Mesenteric fat pad (tissue), 1 donor: ENCODE data around the gene STK16.

DNA sequence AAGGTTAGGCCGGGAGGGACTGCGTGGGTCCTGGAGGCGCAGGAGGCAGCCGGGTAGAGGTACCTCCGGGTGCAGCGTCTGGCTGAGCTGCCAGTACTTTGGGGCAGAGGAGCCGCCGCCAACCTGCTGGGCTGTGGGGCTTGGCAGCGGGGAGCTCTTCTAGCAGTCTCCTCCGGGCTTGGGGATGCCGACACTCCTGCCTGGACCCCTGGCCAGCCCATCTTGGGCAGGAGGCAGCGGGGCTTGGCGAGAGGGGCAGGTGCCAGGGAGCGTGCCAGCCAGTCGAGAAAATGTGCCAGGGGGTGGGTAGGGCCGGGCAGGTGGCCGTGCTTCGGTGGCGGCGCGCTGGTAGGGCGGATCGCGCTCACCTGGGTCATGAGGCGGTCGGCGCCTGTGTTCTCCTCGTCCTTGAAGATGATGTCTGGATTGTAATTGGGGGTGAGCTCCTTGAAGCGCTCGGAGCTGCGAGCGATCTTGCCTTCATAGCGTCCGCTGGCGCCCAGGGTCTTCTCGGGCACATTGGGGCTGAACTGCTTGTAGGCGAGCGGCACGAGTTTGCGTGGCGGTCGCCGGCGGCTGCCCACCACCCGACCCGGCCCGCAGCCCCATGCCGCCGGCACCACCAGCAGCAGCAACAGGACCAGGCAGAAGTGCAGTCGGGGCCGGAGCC lies 801 bp downstream of the IHH start:
- PRO-cap: no peak

DNA sequence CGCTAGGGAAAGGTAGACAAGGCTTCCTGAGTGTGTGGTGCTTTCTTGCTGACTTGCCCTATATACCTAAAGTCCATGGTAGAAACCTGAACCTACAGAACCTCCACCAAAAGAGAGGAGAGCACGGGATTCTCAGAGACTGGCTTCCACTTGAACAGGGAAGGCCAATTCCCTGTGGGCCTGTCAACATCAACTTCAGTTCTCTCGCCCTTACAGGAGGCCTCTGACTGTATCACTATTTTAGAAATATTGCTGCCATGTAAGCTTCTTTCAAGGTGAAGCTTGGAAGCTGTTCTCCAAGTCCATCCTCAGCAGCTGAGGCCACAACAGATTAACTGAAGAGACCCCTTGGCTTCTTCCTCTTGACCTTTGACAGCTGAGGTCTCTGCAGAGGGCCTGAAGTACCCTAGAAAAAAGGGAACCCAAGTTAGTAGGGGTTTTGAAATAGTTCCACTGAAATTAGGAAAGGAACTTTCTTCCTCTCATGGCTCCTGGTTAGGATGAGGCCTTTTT lies 15.4 kb upstream of the IHH start:
- PRO-cap: no peak

GRCh38 chr2:219112944-219113578 lies 47.6 kb downstream of the NHEJ1 start:
- PRO-cap: no peak

GRCh38 chr2:219245288-219246598 lies at the start of gene STK16:
TSS of gene STK16 (plus strand) at chr2:219245479.
- PRO-cap: bidirectional peak, plus-strand start at chr2:219245505, minus-strand start at chr2:219245422

DNA sequence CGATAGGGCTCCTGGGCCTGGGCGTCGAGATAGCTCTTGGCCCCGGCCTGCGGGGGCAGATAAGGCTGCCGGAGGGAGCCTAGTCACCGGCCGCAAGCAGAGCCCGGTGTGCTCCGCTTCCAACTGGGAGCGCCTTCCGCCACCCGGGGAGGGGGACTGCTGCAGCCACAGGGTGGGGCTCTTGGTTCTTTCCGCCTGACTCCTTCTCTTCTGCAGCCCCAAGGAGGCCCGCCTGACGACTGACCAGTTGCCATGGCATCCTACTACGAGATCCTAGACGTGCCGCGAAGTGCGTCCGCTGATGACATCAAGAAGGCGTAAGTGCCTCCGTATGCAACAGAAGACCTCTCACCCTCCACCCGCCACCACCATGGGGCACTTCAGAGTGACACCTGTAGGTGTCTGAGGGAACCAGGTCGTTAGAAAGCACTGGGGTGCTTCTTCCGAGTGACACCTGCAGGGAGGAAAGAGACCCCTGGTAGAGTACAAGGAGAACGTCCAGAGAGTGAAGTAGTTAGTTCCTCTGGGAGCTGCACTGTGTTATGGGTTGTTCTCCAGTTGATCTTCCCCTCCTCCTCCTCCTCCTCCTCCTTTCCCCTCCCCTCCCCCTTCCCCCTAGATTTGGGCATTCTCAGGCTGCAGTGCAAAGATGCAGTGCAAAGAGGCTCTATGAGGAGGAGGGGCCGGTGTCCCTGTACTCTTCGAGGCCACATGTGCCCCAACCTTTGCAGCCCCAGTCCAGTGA lies 588 bp downstream of the DNAJB2 start:
- PRO-cap: bidirectional peak, plus-strand start at position 336 of the sequence, minus-strand start at position 241 of the sequence

GRCh38 chr2:219441737-219442646 lies 7.3 kb downstream of the SPEG start:
- PRO-cap: no peak

DNA sequence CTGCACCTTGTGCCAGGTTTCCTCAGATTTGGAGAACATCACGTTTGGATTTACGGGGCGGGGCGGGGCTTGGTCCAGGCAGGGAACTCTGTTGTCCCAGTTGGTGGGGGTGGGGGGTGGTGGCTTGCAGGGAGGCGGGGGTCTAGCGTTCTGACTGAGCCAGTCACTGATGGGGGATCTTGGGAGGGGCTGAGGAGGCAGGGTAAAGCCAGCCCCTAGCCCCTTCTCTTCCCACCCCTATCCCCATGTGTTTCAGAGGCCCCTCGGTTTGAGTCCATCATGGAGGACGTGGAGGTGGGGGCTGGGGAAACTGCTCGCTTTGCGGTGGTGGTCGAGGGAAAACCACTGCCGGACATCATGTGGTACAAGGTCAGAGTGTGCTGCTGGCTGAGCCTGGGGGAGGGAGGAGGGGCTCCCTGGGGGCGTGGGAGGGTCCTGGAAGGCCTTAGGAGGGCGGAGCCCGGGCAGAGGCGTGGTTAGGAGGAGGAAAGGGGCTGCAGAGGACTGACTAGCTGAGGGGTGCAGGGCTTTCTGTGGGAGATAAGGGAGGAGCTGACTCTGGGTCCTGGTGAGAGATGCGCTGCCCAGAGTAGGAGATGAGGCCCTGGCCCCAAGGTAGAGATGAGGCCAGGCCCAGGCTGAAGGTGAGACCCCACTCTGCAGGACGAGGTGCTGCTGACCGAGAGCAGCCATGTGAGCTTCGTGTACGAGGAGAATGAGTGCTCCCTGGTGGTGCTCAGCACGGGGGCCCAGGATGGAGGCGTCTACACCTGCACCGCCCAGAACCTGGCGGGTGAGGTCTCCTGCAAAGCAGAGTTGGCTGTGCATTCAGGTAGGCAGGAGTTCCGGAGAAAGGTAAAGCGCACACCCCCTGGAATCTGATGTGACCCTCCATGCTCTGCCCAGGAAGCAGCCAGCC lies 19.1 kb upstream of the SPEGNB start:
- PRO-cap: no peak

GRCh38 chr2:219525737-219526313 lies 11.5 kb downstream of the ASIC4 start:
- PRO-cap: no peak

- PRO-cap: no peak
Observed at GRCh38 chr2:219541577-219542221, 1.9 kb downstream of the CHPF start.

DNA sequence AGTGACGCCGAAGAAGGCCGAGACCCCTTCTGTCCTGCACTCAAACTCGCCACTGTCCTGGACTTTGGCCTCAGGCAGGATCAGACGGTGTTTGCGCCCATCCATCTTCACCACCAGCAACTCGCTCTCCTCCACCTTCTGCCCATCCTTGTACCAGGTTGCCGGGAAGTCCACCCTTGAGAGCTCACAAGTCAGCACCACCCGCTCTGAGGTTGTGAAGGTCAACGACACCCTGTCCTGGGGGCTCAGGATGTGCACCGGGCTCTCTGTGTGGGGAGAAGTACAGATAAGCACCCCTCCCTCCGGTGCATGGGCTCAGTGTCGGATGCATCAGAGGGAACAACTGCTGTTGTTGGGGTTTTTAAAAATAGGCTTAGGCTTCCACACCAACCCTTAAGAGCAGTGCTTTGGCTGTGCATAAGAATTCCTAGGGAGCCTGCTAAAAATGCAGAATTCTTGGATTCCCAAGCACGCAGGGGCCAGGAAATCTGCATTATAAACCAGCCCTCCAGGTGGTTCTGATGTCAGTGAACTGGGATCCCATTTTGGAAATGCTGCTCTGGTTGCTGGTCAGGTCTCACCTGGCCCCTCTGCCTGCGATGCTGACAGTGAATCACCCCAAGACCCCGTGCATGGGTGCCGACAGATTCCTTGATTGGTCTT lies 6.0 kb downstream of the OBSL1 start:
- PRO-cap: no peak

GRCh38 chr2:219569990-219570181 lies 1.5 kb downstream of the OBSL1 start:
- PRO-cap: no peak

DNA sequence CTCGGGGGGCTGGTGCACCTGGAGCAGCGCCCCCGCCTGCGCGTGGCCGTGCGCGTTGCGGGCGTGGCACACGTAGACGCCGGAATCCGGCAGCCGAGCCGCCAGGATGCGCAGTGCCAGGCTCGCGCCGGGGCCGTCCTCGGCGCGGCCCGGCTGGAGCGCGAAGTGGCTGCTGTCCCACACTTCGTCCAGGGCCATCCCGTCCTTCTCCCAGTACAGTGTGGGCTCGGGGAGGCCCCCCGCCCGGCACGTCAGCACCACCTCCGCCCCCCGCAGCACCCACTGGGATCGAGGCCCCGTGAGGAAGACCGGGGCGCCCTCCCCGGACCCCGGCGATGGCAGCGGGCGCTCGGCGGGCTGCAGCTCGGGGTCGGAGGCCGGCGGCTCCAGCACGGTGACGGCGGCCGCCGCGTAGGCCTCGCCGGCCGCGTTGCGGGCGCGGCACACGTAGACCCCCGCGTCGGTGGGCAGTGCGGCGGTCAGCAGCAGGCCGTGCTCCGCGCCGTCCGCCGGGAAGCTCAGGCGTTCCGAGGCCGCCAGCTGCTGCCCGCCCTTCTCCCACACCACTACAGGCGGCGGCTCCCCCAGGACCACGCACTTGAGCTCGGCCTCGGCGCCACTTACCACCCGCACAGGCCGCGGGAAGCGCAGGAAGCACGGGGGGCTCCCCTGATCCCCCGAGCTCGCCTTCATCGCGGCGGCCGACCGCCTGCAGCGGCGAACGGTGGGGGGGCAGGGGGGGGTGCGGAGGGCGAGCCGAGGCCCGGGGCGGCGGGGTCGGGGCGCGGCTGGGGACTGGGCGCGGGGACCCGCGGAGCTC lies 589 bp downstream of the OBSL1 start:
- PRO-cap: no peak

DNA sequence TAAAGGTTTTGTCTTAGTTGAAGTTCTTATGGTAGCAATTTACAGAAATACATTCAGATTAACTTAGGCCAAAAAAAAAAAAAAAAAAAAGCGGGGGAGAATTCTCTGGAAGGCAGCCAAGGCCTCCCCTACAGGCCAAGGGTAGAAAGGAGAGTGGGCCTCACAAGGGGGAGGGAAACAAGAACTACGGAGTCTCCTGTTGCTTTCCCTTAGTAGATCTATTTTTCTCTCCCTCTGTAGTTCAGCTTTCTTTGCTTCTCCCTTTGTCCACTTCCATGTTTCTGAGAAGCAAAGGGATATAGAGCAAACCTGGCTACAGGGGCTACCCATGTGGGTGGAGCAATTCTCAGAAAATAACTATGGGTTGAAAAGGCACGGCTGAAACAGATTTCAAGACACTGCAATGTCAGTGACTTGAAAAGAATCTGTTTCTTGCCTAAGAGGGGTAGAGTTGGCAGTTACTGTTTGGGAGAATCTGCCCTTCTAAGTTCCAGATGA lies 2.3 kb upstream of the STK11IP start:
- PRO-cap: no peak

DNA sequence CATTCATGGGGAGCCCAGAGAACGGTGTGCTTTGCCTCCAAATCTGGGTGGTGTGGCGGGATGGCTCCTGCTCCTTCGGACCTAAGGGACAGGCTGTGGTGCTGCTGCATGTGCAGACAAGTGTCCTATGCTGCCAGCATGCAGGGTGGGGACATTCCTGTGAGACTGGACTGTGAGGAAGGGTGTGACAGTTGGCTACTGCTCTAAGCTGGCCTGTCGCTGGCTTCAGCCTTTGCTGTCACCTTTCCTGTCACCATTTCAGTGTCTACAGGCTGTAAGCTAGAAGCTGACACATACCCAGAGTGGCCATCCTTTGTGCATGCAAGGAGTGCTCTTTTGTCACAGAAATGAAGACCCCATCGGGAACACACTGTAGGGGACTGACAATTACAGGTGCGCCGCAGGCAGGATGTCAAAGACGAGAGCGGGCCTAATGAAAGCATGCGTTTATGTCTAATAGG lies 2.8 kb upstream of the SLC4A3 start:
- PRO-cap: no peak

GRCh38 chr2:221418586-221419241 lies 153.4 kb downstream of the EPHA4 start:
- PRO-cap: no peak

DNA sequence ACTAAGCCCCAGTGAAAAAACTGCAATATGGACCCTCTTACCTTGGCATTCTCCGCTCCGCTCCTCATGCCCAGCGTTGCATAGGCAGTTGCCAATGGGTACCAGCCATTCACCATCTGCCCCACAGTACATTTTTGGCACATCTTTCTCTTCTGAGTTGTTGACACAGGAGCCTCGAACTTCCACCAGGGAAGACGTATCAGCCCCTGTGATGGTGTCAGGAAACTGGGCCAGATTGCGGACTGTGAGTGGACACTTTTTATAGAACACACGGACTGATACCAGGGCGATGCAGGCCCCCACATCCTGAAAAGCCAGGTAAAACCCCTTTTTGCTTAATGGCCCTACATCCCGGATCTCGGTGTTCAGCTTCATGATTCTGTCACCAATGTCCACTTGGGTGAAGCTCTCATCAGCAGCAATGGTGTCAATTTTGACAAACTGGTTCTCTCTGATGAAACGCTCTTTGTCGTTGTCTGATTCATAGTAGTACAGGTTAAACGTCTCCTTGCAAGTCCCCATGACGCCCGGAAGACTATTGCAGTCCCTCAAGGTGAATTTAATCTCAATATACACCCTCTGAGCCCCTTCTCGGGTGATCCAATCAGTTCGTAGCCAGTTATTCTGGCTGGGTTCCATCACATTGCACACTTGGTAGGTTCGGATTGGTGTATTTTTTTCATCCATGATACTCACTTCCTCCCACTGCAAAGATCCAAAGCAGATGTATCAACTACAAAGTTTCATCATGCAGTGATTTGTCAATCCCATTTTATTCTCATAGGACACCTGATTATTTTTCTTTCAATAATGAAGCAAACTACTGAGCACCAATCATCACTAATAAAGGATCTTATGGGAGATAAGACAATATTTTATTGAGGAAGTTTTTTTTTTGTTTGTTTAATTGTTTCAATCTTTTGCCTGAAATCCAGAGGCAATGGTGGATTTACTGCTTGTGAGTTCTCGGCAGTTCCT lies 8.1 kb downstream of the EPHA4 start:
- PRO-cap: no peak

DNA sequence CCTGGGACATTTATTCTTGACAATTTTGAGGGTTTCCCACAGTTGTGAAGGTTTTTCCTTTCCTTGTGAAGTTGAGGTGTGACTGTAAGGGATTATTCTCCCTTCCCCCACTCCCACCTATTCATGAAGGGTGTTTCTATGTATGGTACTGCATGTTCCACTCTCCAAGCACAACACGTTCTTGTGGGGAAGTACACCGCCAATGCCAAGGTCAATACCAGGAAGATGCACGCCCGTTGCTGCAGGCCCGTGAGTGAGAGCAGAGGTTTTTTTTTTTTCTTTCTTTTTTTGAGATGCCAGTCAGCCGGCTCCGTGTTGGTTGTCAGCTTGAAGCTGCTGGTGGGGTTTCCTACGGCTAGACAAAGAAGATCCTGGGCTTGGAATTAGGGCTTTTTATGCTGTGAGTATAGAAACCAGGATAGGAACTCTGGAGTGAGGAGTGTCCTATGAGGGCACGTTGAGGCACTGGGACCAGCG lies 38.6 kb upstream of the EPHA4 start:
- PRO-cap: no peak

DNA sequence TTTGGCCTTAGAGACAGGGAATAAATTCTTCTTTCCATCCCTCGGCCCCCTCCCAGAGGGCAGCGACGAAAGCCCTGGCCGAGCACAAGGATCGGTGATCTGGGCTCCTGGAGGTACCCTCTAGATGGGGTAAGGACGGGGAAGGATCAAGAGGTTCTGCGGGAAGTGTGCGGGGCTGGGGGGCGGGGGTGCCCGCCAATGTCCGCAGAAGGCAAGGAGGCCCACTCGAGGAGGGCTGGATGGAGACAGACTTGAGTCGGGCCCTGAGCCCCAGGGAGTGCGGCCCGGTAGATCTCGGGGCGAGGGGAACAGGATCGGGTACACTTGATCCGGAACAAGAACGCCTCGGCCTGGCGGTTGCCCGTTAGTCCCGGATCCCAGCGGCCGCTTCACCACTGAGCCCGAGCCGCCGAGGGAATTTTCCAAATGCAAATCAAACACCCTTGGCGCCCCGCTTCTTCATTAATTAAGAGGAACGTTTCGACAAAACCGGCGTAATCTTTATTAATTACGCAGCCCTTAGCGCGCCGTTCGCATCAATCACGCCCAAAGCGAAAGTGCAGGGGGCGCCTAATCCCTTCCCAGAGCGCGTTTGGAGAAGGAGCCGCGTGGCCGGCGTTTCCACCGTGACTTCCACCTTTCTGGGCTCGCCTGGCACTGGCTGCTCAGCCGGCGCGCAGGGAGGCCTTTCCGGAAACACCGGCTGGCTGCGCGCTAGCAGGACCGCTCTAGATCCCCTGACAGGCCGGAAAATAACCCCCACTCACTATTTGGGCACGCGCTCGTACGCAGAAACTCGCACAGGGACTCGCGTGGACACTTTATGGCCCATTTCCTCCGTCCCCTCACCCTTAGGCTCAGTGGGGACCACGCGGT lies 7.0 kb upstream of the PAX3 start:
- PRO-cap: no peak

DNA sequence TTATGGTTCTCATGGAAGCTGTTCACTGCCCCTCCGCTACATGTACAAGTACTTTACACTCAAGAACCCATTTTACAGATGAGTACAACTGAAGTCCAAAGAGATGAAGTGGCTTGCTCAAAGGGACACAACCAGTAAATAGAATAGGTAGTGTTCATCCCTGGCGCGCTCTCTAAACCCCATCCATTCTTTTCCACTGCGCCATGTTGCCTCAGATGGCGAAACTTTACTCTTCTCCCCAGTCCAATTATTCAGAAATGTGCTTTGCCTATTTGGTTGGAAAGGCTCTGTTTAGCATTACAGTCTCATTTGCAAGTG lies 60.6 kb downstream of the SGPP2 start:
- PRO-cap: no peak

- PRO-cap: no peak
Observed at GRCh38 chr2:222870436-222871182, 9.8 kb downstream of the ACSL3 start.